Esophagus muscularis mucosa (tissue), 4 donors: ENCODE data around the gene AOC2.

GRCh38 chr17:42669334-42669736 lies 7.5 kb downstream of the PLEKHH3 start:
- PRO-cap = no peak
- RAMPAGE, long total RNA, 4 experiments = no peak in any of the 4 experiments

GRCh38 chr17:42673413-42674770 lies 2.9 kb downstream of the PLEKHH3 start:
- PRO-cap = no peak
- RAMPAGE, long total RNA, 4 experiments = no peak in any of the 4 experiments

DNA sequence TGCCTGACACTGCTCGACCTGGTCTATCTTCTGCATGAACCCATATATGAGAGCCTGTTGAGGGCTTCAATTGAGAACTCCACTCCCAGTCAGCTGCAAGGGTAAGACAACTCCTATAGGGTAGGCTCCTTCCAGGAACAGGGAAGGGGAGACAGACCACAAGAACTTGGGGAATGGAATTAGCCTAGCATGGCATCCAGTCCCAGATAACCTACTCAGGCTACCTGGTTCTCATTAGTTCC lies 8.0 kb downstream of the CNTD1 start:
- PRO-cap = no peak
- RAMPAGE, long total RNA, 4 experiments = no peak in any of the 4 experiments

GRCh38 chr17:42844363-42844897 lies at the start of gene AOC2:
TSS of gene AOC2 (plus strand) at chr17:42844580.
- PRO-cap = no peak
- RAMPAGE, long total RNA, 4 experiments = no peak in any of the 4 experiments

DNA sequence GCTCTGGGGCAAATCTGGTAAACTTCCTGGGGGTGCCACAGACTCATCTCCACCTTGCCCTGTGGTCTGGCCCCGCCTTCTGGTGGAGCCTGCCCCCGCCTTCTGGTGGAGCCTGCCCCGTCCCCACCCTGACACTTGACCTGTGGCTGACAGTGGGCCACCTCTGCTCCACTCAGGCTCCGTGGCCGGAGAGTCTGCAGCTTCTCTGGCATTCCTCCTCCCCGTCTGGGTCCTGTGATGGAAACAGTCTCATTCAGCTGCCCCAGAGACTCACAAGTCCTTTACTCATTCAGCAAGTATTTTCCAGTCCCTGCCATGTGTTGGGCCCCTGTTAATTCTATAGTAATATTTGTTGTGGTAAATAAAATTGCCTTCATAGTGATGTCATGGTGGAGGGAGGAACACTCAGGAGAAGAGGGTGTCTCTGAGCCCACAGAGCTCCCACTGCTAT lies 21.0 kb upstream of the G6PC1 start:
- PRO-cap = no peak
- RAMPAGE, long total RNA, 4 experiments = no peak in any of the 4 experiments

GRCh38 chr17:42900431-42900684 lies 241 bp upstream of the G6PC1 start:
- PRO-cap = no peak
- RAMPAGE, long total RNA, 4 experiments = no peak in any of the 4 experiments

DNA sequence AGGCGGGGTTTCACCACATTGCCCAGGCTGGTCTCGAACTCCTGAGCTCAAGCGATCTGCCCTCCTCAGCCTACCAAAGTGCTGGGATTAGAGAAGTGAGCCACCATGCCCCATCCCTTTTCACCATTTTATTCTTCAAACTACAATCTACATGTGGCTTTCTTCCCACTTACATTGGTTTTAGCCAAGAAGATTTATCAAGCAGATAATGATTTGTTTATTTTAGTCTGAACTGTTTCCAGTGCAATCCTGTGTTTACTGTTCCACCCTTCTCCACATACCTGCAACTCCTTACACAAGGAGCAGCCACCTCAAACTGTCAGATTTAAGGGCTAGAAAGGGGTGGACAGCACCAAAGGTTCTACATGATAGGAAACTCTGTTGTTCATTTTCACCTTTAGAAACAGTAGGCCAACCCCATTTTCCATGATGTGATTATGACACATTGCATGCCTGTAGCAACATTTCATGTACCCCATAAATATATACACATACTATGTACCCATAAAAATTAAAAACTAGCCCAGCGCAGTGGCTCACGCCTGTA lies 1.9 kb downstream of the RUNDC1 start:
- PRO-cap = no peak
- RAMPAGE, long total RNA, 4 experiments = no peak in any of the 4 experiments

DNA sequence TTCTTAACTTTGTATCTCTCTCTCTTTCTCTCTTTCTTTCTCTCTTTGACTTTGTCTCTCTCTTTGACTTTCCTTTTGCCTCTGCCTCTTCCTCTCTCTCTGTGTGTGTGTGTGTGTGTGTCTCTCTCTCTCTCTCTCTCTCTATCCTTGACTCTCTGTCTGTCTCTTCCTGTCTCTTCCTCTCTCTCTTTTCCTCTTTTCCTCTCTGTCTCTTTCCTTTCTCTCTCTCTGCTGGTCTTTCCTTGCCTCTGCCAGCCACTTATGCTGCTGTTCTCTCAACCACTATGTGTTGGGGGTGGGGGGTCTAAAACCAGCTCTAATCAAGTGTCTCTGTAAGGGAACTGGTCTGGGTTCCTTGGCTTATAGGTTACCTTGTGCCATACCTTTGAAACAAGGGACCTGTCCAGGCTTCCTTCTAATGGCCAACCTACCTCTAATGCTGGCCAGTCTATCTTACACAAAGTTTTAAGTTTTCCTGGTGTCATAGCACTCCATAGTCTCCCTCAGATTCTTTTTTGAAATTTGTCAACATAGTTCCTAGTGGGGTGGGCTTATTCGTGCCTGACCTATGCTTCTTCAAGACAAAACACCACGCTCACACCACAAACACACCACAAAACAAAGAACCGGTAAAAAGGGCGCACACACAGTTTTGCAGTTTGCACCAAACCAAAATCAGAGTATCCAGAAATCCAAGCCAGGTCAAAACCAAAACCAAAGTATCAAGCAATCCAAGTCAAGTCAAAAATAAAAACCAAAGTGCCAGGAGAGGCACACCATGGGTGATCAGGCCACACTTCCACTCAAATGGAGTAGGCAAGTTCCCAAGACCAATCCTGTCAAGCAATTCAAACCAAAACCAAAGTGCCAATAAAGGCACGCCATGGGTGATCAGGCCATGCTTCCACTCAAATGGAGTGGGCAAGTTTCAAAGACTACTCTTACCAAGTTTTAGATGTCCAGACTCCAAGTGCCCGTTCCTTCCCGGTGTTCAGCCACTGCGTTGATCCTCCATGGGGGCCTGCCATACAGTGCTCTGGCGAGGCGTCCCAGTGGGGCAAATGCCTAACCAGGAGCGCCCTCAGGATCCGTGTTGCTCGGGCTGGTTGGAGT lies 4.6 kb upstream of the NBR1 start:
- PRO-cap = no peak
- RAMPAGE, long total RNA, 4 experiments = no peak in any of the 4 experiments

GRCh38 chr17:43169404-43169804 lies 1.6 kb upstream of the NBR1 start:
- PRO-cap = no peak
- RAMPAGE, long total RNA, 4 experiments = no peak in any of the 4 experiments

DNA sequence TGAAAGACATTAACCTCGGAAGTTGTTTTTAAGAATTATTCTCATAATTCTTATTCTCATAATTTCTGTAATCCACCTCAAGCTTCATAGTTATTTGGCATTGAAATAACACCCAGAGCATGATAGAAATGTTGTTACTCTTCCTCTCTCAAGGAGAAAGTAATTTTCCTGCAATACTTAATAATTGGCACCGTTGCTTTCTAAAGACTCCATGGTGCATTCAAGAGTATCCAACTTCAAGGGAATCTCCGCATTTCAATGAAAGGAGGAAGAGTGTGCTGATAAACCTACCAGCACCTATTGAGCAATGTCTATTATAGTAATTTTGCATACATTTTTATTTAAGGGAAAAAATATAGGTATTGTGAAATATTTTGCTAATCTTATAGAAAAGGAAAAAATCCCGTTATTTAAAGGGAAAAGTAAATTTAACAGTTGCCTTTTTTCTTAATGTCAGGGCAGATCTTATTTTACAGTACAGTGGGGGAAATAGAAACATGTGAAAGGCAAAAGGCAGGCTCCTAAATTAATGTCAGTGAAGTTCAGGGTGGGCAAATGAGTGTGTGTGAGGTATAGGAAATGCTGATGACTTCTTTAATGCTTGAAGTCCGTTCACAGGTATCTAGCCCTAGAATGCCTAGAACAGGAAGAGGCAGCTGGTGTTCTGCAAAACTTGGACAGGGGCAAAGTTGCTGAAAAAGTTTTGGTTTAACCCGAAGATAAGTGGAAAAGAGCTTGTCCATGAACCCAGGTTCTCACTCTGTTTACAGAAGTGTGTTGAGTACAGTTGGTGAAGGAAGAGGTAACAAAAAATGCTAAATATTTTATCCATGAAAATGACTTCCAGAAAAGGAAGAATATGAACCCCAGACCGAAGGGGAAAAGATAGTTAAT lies 975 bp upstream of the TMEM106A start:
- PRO-cap = no peak
- RAMPAGE, long total RNA, 4 experiments = start-site peak on the plus strand in 1 of 4 experiments, centred at position 402 of the sequence, 124 reads per replicate

DNA sequence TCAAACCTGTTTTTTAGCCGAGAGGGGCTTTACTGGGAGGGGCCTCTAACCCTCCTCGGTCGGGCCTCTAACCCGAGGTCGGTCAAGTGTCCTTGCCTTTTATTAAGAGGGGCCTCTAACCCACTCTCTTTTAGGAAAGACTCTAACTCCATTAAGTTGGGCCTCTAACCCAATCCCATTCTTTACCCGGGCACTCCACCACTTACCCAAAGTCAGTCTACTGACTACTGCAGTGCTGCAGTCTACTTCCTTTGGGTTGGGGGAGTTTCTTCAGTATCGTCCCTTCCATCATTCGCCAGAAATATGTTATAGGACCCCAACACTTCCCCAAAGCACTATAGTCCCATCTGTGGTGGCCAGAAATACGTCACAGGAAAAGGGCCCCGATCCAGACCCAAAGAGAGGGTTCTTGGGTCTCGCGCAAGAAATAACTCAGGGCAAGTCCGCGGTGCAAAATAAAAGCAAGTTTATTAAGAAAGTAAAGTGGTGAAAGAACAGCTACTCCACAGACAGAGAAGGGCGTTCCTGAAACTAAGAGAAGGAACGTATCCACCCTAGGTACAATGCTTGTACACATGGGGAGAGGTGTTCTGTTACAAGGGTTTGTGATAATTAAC lies 39.1 kb upstream of the ARL4D start:
- PRO-cap = no peak
- RAMPAGE, long total RNA, 4 experiments = no peak in any of the 4 experiments

- PRO-cap = no peak
- RAMPAGE, long total RNA, 4 experiments = no peak in any of the 4 experiments
These were observed 14.3 kb upstream of the ARL4D start for GRCh38 chr17:43384414-43385068.

GRCh38 chr17:43406943-43407650 lies 8.3 kb downstream of the ARL4D start:
- PRO-cap = no peak
- RAMPAGE, long total RNA, 4 experiments = no peak in any of the 4 experiments

DNA sequence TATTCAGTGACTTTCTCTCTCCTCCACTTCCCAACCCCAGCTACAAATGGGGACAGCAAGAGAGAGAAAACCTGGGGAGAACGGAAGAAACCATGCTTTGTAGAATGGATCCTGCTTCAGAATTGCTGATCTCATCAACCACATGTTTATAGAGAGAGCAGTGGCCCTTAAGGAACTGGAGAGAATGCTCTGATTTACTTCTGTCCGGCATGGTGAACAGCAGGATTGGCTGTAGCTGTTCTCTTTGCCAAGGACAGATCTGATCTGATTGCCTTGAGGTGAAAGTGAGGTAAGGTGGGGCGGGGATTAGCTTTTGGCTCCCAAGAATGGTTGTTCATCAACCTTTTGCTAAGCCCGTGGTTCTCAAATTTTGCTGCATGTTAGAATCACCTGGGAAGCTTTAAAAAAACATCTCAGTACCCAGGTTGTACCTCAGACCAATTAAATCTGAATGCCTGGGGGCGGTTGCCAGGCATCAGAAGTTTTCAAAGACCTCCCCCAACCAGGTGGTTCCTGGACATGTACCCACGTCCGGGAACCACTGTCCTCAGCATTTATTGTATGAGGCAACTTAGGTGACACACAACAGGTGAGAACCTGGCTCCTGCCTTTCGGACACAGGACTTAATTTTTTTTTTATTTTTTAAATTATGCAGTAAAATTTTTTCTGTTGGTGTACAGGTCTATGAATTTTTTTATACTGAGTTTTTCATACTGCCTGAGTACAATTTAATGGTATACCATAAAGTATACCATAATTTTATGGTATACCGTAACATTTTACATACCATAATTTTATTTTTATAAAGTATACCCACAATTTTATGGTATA lies 38.9 kb upstream of the DHX8 start:
- PRO-cap = no peak
- RAMPAGE, long total RNA, 4 experiments = no peak in any of the 4 experiments

DNA sequence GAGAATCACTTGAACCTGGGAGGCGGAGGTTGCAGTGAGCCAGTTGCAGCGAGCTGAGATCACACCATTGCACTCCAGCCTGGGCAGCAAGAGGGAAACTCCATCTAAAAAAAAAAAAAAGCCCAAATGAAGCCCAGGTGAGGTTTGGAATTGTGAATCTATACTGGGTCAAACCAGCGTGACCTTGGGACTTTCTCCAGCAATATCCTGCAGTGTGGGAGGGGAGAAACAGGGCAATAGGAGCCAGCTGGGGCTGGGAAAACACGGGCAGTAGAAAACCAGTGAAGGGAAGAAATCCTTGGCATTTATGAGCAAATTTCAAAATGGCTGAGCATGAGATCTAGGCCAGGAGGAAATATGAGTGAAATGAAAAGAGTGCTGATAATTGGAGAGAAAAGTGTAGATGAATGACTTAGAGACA lies 8.1 kb upstream of the DHX8 start:
- PRO-cap = no peak
- RAMPAGE, long total RNA, 4 experiments = no peak in any of the 4 experiments

DNA sequence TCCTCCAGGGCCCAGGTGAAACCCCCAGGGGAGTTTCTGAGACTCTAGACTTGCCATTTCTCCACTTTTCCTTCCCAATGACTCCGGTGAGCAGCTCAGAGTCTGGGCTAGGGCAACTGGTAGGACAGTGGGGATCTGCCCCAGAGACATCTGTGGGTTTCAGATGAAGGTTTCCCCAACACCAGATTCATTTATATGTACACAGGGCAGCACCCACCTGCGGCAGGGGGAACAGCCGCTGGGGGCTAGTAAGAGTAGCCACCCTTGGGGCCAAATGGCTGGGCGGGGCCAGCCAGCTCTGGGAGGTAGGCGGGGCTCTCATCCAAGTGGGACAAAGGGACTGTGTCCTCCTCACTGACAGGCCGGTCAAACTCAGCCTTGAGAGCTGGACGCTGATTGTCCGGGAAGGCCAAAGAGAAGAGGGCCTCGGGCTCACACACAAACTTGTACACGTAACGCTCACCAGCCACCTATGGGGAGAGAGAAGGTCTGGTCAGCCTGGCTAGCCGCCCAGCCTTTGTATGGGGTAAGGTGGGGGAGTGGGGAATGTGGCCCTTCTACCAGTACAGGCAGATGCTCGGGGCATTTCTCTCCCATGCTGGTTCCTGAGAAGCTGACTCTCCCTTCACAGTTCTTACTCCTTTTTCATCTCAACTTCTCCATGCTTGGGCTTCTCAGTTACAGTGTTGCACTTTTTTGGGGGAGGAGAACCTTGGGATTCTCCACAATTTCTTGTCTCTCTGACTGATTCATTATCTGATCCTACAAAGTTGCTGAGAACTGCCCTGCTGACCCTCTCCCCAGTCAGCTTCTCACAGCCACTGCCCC lies 17.7 kb downstream of the ETV4 start:
- PRO-cap = no peak
- RAMPAGE, long total RNA, 4 experiments = no peak in any of the 4 experiments

DNA sequence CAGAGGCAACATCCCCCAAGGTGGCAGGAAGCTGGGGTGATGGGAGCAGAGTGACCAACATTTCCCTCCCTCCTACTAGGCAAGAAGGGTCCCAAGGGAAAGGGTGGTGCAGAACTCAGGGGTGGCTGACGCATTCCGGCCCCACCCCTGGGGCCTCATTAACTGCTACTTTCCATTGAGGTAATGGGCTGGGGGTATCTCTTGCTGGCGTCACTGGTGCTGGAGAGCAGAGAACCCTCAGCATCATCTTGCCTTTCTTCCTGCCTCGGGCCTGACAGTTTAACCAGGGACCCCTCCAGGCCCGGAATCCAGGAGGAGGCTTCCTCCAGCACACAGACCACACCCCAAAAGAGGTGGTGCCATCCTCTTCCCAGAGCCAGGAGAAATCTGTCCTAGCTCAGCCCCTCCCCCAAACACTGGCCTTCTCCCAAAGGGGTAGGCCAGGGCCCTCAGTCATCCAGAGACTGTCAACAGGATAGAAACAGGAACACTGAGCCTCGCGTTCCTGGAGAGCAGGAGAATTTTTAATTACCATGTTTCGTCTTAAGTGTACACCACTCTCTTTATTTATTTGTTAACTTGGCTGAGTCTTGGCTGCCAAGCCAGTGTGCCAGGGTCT lies 5.3 kb downstream of the ETV4 start:
- PRO-cap = no peak
- RAMPAGE, long total RNA, 4 experiments = no peak in any of the 4 experiments

- PRO-cap = no peak
- RAMPAGE, long total RNA, 4 experiments = no peak in any of the 4 experiments
These were observed 5.7 kb downstream of the DUSP3 start for GRCh38 chr17:43772809-43773733.

- PRO-cap = no peak
- RAMPAGE, long total RNA, 4 experiments = no peak in any of the 4 experiments
These were observed 5.2 kb downstream of the MPP3 start for GRCh38 chr17:43827587-43828243.

DNA sequence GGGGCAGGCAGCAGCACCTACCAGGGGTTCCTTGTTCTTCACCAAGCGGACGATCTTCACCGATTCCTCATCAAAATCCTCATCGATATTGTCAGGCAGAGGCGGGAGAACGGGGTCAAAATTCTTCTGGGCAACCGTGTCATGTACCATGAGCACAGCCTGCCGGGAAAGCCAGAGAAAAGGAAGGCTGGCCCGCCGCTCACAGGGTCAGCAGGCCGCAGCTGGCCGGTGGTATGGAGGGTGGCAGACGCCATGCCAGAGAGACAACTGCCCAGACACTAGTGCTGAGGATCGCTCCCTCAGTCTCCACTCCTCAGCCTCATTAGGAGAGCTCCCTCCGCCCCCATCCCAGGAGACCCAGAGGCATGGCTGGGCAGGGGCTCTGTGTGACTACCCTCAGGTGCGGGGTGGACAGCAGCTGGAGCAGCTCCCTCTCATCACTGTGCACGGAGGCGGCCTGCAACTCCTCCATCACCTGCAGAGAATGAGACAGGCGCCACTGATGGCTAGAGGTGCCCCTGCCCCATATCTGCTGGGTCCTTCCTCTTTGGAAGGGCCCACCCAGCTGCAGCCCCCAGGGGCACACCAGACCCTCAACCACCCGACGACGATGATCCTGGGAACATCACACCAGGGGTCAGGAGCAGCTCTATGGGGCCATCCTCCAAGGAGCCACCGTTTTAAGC lies 3.2 kb downstream of the MPP3 start:
- PRO-cap = no peak
- RAMPAGE, long total RNA, 4 experiments = no peak in any of the 4 experiments